Testis (tissue), 5 donors: Measurements from ENCODE around the gene SPDYA.

DNA sequence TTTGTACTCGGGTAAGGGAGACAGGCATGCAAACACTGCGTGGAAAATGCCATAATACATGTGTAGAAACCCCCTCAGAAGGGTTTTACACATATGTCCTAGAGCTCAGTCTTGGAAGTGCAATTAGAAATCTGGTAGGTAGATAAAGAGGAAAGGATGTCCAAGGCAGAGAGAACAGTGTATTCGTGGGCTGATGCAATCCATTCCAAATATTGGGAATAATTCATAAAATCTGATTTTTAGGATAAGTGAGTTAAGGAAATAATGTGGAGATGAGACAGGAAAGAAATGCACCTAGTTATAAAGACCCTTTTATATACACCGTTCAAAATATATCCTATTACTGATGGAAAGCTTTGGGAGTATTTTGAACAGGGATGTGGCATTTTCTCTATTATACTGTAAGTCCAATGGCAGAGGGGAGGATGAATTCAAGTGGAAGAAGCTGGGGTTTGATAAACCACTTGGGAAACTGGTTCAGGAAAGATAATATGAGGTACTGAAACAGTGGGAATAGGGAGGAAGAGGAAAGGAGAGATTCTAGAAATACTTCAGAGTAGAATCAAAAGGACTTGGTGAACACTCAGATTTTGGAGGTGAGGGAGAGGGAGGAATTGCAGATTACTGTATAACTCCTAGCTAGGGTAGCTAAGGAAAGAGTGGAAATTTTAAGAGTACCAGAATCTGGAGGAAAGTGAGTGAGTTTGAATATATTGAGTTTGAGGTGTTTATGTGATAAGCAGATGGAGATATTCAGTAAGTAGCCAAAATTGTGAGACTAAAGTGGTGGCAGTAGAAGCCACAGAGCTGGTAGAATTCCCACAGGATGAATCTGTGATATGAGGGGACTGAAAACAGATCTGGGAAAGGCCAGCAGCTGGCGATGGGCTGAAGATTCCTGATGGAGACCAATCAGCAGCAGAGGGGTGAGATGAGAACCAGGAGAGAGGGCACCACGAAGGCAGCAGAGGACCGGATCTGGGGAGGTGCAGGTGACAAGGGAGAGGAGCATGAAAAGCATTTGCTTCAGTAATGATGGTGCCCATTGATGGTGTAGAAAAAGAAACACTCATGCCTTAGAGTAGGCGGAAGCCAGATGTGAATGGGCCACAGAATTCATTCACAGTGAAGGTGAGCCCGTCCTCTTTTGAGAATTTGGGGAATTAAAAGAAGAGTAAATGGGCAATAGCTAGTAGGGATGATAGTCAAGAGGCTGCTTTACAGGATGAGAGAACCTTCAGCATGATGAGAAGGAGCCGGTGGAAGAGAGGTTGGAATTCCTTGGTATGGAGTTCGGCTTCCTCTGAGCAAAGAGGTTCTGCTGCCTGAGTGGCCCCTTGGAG lies 114.3 kb upstream of the FOSL2 start:
- PRO-cap, 3 experiments, result no peak in any of the 3 experiments
- RAMPAGE, long total RNA, 2 experiments, result no peak in any of the 2 experiments
- RRBS, result no CpG with 5 or more reads among the region's 11 CpGs

DNA sequence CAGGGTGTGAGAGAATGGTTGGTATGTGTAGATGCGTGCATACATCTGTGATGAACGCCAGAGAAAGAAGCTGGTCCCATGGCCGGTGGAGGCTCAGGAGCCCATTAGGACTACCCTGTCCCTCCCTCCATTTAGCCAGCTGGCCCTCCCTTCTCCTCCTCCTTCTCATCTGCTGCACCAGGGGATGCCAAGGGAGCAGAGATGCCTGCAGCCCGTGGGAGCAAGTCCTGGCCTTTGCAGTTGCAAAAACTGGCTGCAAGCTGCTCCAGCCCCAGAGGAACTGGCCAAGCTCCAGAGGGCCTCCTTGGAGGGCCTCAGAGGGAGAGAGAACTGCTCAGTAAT lies 65.6 kb upstream of the FOSL2 start:
- PRO-cap, 3 experiments, result no peak in any of the 3 experiments
- RAMPAGE, long total RNA, 2 experiments, result no peak in any of the 2 experiments
- RRBS, result no CpG with 5 or more reads among the region's 4 CpGs

DNA sequence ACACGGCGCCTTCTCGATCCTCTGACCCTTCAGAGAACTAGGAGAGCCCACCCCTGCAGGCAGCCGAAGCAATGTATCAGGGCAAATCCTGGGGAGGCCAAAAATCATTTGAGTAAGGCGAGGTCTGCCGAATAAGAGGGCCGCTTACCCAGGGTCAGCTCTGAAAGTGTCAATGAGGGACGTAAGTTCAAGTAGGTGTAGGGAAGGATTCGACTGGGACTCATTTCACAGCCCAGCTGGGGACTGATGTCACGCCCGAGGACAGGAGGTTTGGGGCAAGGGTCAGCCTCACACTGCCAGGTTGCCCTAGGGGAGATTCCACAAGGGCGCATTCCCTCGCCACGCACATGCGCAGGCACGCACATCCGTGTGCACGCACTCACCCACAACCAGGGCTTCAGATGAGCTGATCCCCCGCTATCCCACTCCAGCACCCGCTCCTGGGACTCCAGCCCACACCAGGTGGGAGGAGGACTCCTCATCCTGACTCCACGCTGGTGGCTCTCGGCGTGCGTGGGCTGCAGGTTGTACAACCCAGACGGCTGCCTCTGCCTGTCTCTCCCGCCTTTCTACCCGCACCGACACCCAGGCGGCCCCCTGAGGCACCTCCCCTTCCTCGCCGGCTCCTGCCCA lies 48.0 kb upstream of the FOSL2 start:
- PRO-cap, 3 experiments, result no peak in any of the 3 experiments
- RAMPAGE, long total RNA, 2 experiments, result no peak in any of the 2 experiments
- RRBS, result no CpG with 5 or more reads among the region's 31 CpGs

- PRO-cap, 3 experiments, result peak in 2 of 3 experiments; most common plus-strand start chr2:28347798 (in 1)
- RAMPAGE, long total RNA, 2 experiments, result no peak in any of the 2 experiments
- RRBS, result 91% methylated on average over 2 of the region's 27 CpGs
Observed at GRCh38 chr2:28347736-28348666, 44.7 kb upstream of the FOSL2 start.

DNA sequence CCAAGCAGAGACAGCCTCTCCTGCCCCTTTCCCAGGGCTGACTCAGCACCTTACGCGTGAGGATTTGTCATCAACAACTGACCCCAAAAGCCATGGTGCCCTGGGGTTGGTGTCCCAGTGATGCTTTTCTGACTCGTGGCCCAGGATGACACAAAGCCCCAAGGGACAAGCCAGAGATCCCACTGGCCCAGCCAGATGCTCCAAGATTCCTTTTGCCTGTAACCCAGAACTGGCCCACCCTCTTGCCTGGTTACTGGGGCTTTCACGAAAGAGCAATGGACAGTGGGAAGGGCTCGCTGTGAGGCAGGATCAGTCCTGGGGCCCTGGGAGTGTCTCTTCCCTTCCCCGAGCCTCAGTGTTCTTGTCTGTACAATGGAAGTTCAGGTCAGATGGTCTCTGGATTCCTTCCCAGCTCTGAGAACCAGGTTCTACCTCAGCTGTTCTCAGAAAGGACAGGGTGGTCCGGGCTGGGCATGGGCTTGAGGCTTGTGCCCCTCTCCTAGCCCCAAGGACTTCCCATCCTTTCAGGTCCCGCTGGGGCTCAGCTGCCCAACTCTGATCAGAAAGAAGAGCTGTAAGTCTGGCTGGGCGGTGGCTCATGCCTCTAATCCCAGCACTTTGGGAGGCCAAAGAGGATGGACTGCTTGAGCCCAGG lies 31.4 kb upstream of the FOSL2 start:
- PRO-cap, 3 experiments, result no peak in any of the 3 experiments
- RAMPAGE, long total RNA, 2 experiments, result no peak in any of the 2 experiments
- RRBS, result no CpG with 5 or more reads among the region's 9 CpGs

DNA sequence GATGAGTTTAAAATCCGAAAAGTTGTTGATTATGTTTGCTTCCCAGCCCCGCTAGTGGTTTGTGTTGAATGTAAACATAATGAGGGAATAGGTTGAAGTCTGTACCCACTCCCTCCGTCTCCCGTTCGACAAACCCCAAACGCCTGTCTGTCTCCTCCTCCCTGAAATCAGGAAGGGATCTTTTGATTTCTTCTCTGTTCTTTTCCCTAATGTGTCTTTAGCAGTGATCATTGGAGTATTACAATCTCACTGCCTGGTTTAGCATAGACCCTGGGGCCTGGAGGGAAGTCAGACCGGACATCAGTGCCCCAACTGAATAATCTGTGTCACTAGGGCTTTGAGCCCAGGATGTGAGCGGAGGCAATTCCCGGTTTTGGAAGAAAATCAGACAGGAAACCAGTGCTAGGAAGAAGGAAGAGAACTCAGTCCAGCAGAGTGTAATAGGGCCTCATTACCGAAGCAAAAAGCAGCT lies 2.5 kb downstream of the FOSL2 start:
- PRO-cap, 3 experiments, result peak in 3 of 3 experiments; most common minus-strand start position 323 of the sequence (in 3)
- RAMPAGE, long total RNA, 2 experiments, result no peak in any of the 2 experiments
- RRBS, result 4% methylated on average over 3 of the region's 10 CpGs

DNA sequence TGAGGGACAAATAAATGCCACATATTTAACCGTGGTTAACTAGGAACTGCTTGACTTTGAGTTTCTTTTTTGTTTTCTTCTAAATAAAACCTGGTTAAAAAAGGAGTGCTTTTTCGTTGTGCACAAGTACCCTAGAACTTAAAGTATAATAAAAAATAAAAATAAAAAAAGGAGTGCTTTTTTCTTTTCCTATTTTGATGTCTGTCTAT lies 4.3 kb downstream of the FOSL2 start:
- PRO-cap, 3 experiments, result peak in 1 of 3 experiments; most common plus-strand start position 28 of the sequence (in 1)
- RAMPAGE, long total RNA, 2 experiments, result no peak in any of the 2 experiments
- RRBS, result no CpG with 5 or more reads among the region's 2 CpGs

- PRO-cap, 3 experiments, result no peak in any of the 3 experiments
- RAMPAGE, long total RNA, 2 experiments, result no peak in any of the 2 experiments
- RRBS, result no CpG with 5 or more reads among the region's 9 CpGs
Observed at GRCh38 chr2:28402509-28403605, 10.2 kb downstream of the FOSL2 start.

GRCh38 chr2:28403606-28404081 lies 11.0 kb downstream of the FOSL2 start:
- PRO-cap, 3 experiments, result no peak in any of the 3 experiments
- RAMPAGE, long total RNA, 2 experiments, result no peak in any of the 2 experiments
- RRBS, result no CpG with 5 or more reads among the region's 6 CpGs

DNA sequence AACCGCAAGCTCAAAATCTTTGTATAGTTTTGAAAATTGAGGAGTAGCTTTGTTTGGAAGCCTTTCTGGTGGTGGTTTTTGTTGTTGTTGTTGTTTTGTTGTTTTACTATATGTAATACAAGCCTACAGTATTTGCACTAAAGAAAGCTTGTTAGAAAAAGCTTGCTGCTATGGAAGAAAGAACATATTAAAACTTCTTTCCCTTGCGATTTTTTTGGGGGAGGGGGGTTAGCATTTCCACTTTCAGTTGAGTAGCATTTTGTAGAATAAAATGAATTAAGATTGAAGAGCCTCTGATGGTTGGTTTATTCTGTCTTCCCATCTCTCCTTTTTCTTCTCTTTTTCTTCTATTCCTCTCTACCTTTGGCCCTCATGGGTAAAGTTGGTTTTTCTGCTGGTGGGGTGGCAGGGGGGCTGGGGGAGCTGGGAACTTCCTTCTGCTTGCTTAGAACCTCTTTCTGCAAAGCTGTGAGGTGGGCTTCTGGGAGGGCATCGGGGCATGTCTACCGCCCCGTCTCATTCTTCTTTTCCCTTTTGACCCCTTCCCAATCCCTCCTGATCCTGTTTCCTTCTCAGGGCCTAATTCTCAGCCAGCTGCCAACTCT lies 24.5 kb downstream of the FOSL2 start:
- PRO-cap, 3 experiments, result no peak in any of the 3 experiments
- RAMPAGE, long total RNA, 2 experiments, result no peak in any of the 2 experiments
- RRBS, result no CpG with 5 or more reads among the region's 5 CpGs

- PRO-cap, 3 experiments, result no peak in any of the 3 experiments
- RAMPAGE, long total RNA, 2 experiments, result no peak in any of the 2 experiments
- RRBS, result no CpG with 5 or more reads among the region's 6 CpGs
Observed at GRCh38 chr2:28419313-28420222, 26.9 kb downstream of the FOSL2 start.

DNA sequence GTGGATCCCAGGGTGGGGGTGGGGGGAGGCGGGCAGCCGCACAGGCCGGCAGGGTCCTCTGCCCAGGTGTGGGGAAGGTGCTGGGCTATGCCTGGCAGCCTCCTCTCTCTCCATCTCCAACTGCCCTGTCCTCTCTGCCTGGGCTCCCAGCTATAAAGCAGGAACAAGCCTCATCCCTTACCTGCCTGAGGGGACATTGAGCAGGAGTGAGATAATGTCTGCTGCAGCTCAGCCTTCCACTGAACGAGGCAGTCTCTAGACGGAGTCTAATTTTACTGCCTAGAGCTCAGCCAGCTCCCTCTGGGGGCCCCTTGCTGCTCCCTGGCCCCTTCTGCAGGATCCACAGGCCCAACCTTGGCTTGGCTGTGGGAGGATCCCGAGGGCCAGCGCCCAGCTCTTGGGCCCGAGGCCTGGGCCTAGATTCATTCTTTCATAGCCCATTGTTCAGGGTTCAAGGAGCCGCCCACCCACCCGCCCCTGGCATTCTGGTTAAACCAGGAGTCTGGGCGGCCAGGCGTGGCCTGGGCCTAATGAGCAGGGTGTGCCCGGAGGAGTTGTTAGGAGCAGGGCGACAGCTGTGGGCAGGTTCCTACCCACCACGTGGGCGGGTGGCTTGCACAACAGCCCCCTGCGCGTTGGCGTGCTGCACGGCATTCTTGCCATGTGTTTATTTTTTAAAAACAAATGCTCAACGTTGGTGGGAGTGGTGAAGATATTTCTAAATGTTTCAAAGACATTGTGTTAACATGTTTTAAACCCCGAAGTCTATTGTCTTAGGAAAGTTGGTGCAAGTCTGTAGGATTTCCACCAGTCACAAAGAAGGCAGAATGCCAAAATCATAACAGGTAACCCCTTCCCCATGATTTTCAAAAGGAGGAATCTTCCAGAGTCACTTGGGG lies 44.7 kb downstream of the FOSL2 start:
- PRO-cap, 3 experiments, result no peak in any of the 3 experiments
- RAMPAGE, long total RNA, 2 experiments, result no peak in any of the 2 experiments
- RRBS, result no CpG with 5 or more reads among the region's 22 CpGs

DNA sequence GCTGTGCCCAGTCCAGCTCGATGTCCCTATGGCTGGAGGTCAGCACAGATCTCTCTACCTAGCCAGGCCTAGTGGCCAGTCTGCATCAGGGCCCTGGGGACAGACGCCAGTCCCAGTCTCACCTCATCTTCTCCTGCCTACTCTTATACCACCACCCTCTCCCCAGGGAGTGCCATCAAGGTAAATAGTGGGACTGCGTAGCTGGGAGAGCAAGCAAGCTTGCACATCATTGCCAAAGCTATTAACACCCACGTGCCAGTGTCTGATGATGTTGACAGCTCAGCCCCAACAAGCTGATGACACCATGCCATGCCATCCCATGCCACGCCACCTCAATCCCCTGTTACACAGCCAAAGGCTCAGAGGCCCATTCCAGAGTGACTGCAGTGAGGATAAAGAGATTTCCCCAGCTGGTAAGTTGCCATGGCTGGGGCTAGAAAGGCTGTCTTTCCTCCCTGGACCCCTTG lies 7.5 kb upstream of the PLB1 start:
- PRO-cap, 3 experiments, result no peak in any of the 3 experiments
- RAMPAGE, long total RNA, 2 experiments, result no peak in any of the 2 experiments
- RRBS, result no CpG with 5 or more reads among the region's 5 CpGs

- PRO-cap, 3 experiments, result no peak in any of the 3 experiments
- RAMPAGE, long total RNA, 2 experiments, result no peak in any of the 2 experiments
- RRBS, result no CpG with 5 or more reads among the region's 5 CpGs
Observed at GRCh38 chr2:28508037-28508587, 12.3 kb downstream of the PLB1 start.

GRCh38 chr2:28528080-28528893 lies 32.4 kb downstream of the PLB1 start:
- PRO-cap, 3 experiments, result peak in 1 of 3 experiments; most common minus-strand start chr2:28528347 (in 1)
- RAMPAGE, long total RNA, 2 experiments, result no peak in any of the 2 experiments
- RRBS, result no CpG with 5 or more reads among the region's 9 CpGs

DNA sequence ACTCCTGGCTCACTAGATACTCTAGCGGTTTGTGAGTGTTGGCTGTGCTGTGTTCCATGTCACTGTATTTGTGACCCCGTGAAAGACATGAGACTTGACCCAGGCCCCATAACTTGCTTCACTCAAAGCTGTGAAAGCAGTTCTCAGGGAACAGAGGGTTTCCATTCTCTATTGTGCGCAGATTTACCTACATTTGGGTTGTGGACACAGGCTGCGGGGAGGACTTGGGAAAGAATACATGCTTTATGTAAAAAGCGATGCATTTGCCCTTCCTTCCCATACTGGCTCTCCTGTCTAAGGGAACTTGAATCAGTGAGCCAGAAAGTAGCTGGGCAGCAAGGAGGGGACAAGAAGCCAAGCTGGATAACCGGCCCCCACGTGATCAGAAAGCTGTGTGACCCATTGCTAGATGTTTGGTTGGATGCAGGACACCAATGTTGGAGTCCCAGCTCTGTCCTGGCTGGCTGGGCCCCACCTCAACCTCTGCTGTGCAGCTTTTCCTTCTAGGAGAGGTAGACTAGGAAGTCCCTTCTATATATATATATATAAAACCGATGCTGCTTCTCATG lies 52.3 kb downstream of the PLB1 start:
- PRO-cap, 3 experiments, result no peak in any of the 3 experiments
- RAMPAGE, long total RNA, 2 experiments, result no peak in any of the 2 experiments
- RRBS, result no CpG with 5 or more reads among the region's 8 CpGs

DNA sequence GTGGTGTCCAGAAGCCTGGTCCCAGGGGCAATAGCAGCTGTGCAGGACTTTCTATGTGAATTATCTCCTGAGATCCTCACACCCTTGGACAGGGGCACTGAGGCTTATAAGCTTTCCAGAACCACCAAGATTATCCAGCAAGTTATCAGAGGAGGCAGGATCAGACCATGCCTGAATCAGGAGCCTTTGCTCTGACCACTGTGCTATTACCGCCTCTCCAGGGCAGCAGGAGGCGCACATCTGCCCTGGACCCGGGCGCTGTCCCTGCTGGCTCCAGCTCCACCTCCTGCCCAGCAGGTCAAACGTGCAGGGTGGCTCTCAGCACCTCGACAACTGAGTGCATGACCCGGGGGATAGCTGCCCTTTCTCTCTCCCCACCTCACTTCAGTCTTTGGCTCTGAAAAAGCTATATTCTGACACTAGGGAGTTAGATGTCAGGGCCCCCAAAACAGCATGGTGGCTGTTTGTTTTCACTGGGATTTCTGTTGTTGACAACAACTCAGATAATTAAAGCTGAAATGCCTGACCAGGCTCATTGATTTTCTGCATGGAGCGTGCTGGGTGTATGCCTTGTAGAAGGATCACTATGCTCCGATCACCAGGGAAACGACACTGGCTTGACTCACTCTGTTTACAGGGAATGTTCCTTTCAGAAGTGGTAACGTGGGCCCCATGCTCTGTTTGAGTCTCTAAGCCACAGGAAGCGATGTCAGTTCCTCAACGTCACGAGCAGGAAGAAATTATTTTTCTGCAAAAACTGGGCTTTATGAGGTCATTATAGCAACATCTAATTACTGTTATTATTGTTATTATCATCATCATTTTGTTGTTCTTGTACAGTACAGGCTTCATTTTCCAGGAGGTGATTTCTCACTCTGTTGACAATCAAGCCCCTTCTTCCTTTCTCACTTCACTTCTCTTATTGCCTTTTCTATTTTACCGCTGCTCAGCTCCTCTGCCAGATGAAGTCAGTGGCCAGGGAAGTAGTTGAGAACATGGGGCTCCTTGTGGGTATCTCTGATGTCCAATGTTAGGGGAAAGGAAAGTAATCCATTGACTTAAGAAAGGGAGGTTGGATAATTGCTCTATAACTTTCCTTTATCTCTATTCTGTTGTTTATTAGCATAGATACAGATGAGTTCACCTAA lies 125.6 kb downstream of the PLB1 start:
- PRO-cap, 3 experiments, result peak in 3 of 3 experiments; most common plus-strand start position 680 of the sequence (in 1); most common minus-strand start position 614 of the sequence (in 3)
- RAMPAGE, long total RNA, 2 experiments, result no peak in any of the 2 experiments
- RRBS, result 79% methylated on average over 4 of the region's 15 CpGs

GRCh38 chr2:28735478-28736562 lies 15.8 kb upstream of the PPP1CB start:
- PRO-cap, 3 experiments, result peak in 3 of 3 experiments; most common minus-strand start chr2:28736231 (in 3)
- RAMPAGE, long total RNA, 2 experiments, result start-site peak on the minus strand in 2 of 2 experiments, at chr2:28736194-28736219 at its widest, 19 to 28 reads per replicate
- RRBS, result no CpG with 5 or more reads among the region's 11 CpGs

DNA sequence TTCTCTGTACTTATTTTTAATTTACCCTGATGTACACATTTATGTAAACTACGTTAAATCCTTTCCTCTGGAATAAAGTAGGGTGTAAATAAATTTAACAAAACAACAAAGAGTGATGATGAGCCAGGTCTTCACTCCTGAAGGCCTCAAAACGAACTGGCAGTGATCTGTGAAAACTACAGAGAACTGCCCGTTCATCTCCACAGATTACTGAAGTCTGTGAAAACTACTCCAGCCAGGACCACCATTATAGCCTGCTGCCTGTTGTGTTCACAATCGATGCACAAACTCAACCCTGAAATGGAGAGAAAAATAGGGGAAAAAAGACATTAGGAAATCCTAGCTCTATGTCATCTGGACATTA lies 1.6 kb upstream of the PPP1CB start:
- PRO-cap, 3 experiments, result no peak in any of the 3 experiments
- RAMPAGE, long total RNA, 2 experiments, result no peak in any of the 2 experiments
- RRBS, result no CpG with 5 or more reads among the region's 4 CpGs

DNA sequence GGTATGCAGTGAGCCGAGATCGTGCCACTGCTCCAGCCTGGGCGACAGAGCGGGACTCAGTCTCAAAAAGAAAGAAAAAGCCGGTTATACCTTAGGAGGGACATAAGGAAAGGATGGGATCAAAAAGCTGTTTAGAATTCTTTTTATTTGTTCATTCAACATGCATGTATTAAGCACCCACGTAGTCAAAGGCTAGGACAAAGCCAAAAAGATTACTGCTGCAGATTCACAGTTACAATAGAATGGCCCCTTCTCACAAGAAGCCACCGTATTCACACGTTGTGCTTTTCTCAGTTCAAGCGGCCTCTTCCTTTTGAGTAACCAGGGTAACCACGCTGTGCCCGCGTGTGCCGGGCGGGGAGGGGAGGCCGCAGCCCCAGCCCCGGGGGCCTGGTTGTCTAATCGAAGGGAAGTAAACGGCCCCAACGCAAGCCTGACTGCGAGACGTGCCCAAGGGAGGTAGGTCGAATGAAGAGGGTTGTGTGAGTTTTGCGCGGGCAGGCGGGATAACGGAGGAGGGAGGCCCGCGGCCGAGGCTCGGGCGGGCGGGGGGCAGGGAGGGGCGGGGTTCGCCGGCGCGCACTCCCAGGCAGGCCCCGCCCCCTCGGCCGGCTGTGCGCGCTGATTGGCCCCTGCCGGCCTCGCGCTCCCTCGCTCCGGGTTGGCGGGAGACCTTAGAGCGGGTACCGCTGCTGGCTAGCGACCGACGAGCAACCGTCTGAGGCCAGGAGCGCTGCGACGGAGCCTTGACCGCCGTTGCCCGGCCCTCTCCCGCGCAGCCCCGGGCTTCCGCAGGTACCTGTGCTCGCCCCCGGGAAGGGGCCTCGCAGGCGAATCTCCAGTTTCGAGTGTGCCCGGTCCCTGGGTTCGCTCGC lies at the start of gene SPDYA:
TSS of gene SPDYA (plus strand) at position 682 of the 875 bp plus-strand sequence.
- PRO-cap, 3 experiments, result peak in 3 of 3 experiments; most common plus-strand start position 727 of the sequence (in 3); most common minus-strand start position 508 of the sequence (in 2)
- RAMPAGE, long total RNA, 2 experiments, result start-site peak on the plus strand in 2 of 2 experiments, centred at position 710 of the sequence, 751 to 1,478 reads per replicate
- RRBS, result 2% methylated on average over 20 of the region's 72 CpGs